Measurements from ENCODE around the genes ERCC8, SMIM15 and IPO11.

- PRO-cap: no peak
These were observed 562.6 kb downstream of the RAB3C start for GRCh38 chr5:59145404-59145922.

- PRO-cap: no peak
These were observed 611.2 kb downstream of the RAB3C start for GRCh38 chr5:59194105-59194448.

- PRO-cap: no peak
These were observed 302.3 kb downstream of the PDE4D start for GRCh38 chr5:59591104-59591660.

GRCh38 chr5:59745253-59746134 is 148.0 kb downstream of the PDE4D start:
- PRO-cap: bidirectional peak, plus-strand start at chr5:59745534, minus-strand start at chr5:59745432

GRCh38 chr5:59789861-59790308 is 103.6 kb downstream of the PDE4D start:
- PRO-cap: no peak

DNA sequence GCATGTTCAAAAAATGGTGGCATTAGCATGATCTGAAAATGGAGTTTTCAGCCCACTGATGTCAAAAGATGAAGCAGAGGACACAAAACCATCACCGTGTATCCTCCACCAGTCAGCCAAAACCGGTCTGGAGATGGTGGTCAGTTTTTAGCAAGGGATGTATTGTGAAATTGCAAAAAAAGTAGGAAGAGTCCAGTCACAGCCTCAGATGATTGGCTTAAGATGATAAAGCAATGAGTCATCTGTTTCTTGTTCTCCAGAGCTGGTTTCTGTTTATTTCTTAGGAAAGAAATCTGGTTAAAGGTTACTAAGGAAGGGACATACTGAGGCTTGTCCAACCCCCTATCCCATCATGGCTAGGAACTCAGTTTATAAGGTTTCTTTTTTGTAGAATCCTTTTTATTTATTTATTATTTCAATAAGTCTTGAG is 47.7 kb downstream of the DEPDC1B start:
- PRO-cap: no peak

DNA sequence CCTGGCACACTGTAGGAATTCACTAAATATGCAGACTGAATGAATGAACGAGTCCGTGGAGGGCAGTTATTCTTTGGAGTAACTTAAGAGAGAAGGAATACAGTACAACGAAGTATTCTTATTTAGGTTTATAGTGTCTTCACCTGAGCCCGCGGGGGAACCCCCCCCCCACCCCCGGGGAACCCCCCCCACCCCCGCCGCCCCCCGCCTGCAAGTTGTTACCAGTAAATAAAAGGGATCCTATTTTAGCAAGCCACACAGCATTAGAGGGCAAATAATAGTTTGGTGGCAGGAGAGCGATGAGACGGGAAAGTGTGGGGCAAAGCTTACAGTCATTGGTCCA is 353 bp downstream of the ERCC8 start:
- PRO-cap: no peak

DNA sequence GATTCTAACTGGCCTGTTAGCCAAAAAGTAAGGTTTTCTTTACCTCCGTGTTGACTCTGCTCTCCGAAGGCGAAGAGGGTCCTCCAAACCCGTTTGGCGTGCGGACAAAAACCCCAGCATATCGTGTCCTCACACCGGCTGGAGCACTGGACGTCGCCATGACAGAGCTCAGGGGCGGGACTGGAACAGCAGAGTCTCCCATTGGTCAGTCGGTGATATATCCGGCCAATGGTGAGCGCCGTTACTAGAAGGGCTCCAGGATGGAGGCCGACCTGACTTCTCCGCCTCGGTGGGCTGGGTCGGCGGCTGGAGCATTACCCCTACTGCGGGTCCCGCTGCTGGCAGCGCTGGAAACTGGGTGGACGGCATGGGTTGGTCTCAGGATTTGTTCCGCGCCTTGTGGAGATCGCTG is at the start of gene ERCC8:
Gene ERCC8 (minus strand): TSS at position 182 of the 412 bp plus-strand sequence.
- PRO-cap: bidirectional peak, plus-strand start at position 247 of the sequence, minus-strand start at position 145 of the sequence

- PRO-cap: bidirectional peak, plus-strand start at chr5:61162558, minus-strand start at chr5:61162454
These were observed at the start of gene SMIM15 for GRCh38 chr5:61161841-61162738. SMIM15 (minus strand) TSS chr5:61162468.

- PRO-cap: no peak
These were observed 83.2 kb upstream of the SMIM15 start for GRCh38 chr5:61245488-61245796.

DNA sequence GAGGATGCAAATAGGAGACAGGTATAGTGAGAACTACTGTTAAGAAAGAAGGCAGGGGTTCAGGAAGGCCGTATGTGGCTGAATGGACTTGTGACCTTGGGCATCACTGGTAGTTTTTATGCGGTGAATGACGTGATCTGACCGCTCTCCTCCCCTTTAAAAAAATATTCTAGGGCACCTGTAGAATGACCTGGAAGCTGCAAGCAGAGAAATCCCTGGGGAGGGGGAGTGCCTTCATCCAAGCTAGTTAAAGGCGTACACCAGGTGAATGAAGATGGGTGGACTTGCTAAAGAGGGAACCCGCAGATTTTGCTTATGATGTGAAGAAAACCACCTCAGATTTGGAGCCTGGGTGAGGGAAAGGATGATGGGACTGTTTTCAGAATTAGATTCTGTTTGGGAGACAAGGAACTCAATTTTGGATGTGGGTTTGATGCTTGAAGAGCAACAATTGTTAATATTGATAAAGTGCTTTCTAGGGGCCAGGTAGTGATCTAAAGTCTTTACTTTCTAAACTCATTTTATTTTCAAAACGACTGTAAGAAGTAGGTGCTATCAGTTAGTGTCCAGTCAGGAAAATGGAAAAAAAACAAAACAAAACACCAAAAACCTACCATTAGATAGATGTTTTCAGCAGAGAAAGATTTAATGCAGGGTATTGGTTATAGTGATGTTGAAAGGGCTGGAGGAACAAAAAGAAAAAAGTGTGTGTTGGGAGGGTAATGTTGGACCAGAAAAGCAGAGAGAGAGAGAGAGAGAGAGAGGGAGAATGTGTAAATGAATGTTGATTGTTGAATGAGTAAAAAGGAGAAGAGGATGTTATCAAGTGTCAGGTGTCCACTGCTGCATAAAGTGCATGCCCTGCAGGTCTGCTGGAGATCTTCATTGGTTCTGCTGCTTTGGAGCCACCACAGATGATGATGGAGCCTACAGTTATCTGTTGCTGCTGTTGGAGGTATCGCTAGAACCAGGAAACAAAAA is 27.5 kb downstream of the ZSWIM6 start:
- PRO-cap: no peak

- PRO-cap: no peak
These were observed 140.4 kb downstream of the ZSWIM6 start for GRCh38 chr5:61472465-61472938.

- PRO-cap: no peak
These were observed 176.9 kb downstream of the ZSWIM6 start for GRCh38 chr5:61508834-61509479.

- PRO-cap: no peak
These were observed 293.0 kb downstream of the ZSWIM6 start for GRCh38 chr5:61624954-61625519.

DNA sequence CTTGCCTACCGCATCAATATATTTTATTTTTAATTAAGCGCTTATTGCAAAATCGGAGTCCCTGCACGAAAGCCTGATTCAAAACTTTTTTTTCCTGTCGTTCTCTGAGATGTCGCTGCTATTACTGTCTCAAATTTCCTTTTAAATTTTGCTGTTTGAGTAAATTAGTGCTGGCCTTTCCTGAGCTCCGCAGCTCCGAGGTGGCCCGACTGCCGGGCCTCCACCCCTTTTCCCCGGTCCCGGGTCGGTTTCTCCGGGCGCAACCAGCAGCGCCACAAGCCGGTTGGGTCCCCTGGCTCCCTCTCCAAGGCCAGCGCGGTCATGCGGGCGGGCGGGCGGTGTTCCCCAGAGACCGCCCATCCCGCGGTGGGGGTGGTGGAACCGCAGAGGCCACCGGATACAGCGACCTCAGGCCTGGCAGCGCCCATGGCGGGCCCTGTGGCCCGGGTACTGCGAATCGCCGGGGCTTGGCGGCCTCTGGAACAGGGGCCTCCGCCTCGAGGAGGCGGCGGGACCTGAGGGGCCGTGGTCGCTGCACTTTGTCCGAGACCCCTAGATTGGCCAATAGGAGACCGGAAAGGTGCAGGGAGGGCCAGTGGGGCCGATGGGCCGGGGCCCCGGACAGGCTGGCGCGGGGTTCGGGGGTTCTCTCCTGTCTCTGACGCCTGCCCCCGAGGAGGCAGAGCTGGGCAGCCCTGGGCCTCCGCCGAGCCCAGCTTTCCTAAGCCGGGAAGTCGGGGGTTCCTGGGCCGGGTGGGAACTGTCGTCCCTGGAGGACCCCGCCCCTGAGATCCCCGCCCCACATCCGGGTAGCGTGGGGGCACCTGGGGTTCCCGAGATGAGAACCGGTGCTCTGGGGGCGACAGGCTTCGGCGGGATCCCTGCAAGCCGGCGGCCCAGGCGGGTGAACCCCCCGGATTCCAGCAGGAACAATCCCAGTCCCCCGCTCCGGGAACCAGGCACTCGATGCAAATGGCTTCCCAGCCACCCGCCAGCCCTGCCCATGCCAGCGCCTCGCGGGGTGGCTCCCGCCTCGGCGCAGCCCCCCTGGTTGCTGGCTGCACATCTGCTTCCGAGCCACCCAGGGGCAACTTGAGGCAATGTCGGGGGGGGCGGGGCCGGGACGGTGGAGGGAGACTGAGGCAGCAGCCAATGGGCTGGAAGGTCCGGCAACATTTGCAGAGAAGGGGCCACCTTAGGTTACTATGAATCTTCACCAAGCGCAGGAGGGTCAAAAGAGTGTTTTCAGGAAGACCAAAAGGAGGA is 293.9 kb downstream of the ZSWIM6 start:
- PRO-cap: no peak

DNA sequence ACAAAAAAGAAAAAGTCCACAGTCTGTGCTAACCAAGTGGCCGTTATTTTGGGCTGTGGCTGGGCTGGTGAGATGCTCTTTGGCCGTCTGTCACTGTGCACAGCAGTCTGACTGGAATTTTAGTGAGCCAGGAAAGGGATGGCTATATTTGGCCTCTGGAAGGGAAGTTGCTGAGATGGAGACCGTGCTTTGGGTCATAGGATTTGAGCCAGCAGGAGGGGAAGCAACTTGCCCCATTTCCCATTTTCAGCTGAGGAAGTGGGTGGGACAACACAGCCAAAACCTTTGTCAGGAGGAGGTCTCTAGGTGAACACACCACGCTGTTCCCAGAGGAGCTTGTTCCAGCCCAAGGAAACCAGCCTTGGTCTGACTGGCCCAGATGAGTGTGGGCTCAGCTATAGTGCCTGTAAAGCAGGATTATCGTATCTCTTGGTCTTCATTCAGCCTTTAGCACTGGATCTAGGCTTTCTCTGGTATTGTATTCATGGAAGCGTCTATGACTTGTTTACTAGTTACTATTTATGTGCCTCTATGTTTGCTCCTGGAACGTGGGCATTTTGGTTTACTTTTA is 334.3 kb downstream of the ZSWIM6 start:
- PRO-cap: no peak

DNA sequence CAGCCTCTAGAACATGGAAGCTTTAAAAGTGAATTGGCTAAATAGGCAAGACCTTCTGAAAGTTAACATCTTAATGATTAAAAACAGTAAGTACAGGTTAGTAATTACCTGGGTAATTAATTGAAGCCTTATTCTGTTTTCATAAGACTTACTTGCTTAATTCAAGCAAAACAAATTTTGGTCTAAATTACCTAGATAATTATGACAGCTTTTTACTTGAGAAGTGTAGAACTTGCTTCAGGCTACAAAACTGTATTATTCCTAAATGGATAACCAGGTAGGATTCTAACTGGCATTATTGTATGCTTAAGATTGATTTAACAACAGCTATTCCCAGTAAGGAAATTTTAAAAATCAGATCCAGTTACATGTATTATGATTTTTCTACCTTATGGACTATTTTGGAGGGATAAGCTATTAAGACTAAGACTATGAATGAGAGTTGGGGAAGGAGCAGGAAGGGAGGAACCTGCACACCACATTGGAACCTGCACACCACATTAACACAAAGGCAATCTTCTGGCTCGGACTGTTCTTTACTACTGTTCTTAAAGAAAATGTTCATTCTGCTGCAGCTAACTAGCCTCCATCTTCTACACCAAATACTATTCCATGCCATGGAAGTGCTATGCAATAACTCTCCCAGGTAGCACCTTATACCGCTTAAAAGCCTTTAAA is 13.4 kb downstream of the DIMT1 start:
- PRO-cap: no peak

DNA sequence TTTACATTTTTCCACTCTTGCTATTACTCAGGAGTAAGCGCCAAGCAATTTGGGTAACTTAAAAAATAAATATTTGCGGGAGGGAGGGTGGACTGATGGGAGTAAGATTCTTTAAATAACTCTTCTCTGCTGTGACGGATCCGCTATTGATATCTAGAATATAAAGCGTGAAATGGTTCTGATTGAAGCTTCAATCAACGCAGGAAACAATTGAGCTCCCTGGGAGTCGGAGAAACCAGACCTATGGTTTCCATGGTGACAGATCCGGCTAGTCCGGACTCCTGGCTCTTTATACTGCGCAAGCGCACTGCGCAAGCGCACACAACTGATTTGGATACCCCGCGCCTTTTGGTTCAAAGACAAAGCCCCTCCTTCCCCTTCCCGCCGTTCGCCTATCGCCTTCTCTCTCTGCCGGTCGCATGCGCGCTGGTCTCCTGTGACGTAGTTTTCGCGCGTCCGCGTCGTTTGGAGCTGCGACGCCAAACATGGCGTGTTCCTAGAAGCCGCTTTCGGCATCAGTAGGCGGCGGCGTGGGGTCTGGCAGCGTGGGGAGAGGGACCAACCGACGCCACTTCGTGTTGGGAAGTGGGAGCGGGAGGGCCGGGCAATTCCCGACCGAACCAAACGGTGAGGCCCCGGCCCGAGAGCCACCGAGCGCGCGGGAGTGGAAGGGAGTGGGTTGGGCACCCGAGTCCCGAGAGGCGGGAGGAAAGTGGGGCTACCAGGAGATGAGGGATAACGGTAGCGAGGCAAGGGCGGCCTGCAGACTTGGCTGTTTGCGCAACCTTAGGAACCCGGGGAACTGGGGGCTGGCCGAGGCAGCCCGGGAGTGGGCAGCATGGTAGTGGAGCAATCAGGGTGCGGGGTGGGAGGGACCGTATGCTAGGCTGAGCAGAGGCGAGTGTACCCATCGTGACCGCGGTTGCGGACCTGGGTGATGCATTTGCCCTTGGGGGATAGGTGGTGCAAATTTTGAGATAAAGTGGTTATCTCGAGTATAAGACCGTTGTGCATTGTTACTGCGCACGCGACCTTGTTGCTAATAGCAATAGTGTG is at the start of gene IPO11:
Gene IPO11 (plus strand): TSS at position 461 of the 1,056 bp plus-strand sequence.
- PRO-cap: no peak

- PRO-cap: no peak
These were observed 166.2 kb downstream of the RNF180 start for GRCh38 chr5:64331752-64332307.

DNA sequence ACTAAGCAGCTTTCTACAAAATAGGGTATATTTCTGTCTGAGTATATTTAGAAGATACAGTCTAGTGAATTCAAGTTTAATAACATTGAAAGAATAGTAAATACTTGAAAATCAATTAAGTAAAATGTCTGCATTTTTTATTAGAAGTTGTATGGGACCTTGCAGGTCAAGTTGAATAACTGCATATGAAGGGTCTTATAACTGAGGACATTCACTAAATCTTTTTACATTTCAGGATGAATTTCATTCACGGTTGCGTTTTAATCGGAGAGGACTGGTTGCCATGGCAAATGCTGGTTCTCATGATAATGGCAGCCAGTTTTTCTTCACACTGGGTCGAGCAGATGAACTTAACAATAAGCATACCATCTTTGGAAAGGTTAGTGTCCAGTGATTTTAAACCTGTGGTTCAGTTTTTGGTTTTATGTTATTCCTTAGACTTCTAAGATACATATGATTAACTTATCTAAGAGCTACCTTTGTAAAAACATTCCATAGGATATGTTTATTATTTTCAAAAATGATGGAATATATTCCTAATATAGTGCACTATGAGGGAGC is 15.0 kb downstream of the CWC27 start:
- PRO-cap: no peak